Sciatic nerve (tissue), 1 donor: ENCODE measurements around a stretch of chr14.

GRCh38 chr14:94029304-94029746, 3.2 kb downstream of the OTUB2 start:
- PRO-cap: no peak

- PRO-cap: no peak
These were observed 20.1 kb downstream of the IFI27L2 start for GRCh38 chr14:94109185-94109784.

DNA sequence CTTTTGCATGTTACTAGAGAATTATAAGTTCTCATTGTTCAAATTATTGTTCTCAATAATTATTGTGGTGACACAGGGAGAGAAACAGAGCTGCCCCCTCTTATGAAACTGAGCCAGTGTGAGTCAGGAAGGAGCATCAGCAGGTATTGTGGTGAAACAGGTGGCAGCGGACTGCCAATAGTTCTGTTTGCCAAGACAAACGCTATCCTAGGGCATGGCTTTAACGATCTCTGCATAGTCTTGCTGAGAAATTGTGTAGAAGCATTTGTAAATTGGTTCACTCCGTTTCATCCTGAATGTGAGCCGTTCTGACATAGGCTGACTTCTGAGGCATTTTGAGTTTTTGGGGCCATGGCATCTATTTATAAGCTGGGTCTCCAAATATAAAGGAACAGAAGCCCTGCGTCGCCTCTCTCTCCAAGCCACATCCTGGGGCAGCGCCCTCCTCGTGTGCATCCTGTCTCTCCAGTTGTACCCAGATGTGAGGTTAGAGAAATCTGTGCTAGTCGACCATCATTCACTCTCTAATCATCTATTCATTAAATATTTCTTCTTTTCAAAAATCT, 15.8 kb upstream of the PPP4R4 start:
- PRO-cap: no peak

GRCh38 chr14:94165570-94165911, 8.6 kb upstream of the PPP4R4 start:
- PRO-cap: no peak

DNA sequence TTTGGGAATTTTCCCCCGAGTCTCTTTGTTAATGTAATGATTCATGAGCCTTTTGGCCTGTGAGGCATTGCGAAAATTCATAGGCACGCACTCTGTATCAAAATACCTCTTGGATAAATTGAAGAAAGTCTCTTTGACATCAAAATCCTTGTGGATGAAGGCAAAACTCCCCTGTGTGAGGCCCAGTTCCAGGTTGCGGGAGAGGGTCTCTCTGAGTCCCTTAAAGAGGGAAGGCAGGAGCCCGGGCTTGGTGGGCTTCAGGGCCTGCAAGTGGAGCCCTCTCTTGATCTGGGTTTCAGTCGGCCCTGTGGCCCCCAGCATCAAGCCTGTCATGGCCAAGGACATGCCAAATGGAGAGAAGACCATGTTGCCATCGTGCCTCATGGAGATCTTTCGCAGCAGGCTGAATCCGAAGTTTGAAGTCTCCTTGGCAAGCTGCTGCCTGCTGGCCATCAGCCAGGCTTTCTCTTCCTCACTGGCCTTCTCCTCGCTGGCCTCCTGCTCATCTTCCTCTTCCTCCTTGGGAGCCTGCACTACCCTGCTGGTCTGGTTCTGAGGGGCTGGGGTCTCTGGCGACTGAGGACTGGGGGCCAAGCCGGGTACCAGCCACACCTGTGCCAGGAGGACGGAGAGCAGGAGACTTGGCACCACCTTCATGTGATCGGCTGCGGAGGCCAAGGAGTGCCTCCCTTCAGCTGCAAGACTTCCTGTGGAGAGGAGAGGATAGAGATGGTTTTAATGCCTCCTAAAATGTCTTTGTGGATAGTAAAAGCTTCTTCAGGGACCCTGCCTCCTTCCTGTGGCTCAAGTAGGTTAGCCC, 2.9 kb downstream of the SERPINA10 start:
- PRO-cap: no peak

GRCh38 chr14:94294098-94294722, 1.1 kb upstream of the SERPINA10 start:
- PRO-cap: no peak

DNA sequence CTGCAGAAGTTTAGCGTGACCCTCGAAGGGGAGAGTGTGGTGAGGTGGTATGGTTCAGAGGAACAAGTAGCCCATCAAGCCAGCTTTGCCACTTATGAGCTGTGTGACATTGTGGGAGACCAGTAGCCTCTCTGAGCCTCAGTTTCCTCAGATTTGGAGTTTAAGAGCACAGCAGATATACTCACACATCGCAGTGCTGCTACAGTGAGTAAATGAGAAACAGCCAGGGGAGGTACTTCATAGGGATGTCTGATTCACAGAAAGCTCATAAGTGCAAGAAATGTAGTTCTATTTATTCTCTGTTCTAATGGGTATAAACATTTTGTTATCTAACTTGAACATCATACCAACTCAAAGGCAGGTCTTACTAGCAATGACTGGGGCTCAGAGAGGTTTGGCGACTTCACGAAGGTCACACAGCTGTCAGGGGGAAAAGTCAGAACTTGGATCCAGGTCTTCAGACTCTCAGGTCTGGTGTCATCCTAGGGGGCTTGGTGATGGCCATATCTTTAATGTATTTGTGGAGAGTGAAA, 11.9 kb downstream of the SERPINA1 start:
- PRO-cap: no peak

- PRO-cap: no peak
These were observed 11.0 kb downstream of the SERPINA1 start for GRCh38 chr14:94377008-94378109.

DNA sequence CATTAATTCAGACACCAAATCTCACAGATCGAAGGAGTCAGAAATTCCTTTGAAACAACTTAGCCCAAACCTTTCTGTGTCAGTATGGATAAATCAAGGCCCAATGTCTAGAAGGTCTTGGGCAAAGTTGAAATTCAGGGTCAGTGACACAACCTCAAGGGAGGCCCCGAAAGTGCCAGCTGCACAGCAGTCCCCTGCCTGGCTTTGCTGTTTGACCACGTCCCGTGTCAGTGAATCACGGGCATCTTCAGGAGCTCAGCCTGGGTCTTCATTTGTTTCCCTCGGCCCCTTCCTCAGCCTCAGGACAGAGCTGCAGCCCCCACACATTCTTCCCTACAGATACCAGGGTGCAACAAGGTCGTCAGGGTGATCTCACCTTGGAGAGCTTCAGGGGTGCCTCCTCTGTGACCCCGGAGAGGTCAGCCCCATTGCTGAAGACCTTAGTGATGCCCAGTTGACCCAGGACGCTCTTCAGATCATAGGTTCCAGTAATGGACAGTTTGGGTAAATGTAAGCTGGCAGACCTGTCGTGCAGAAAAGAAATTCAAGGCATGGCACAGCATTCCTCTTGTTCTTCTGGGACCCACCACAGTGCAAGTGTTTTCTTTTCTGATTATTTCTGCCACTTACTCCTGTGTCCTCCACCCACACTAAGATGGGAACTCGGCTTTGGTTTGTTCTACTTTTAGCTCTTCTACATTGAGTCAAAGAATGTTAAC, 9.2 kb downstream of the SERPINA1 start:
- PRO-cap: no peak

DNA sequence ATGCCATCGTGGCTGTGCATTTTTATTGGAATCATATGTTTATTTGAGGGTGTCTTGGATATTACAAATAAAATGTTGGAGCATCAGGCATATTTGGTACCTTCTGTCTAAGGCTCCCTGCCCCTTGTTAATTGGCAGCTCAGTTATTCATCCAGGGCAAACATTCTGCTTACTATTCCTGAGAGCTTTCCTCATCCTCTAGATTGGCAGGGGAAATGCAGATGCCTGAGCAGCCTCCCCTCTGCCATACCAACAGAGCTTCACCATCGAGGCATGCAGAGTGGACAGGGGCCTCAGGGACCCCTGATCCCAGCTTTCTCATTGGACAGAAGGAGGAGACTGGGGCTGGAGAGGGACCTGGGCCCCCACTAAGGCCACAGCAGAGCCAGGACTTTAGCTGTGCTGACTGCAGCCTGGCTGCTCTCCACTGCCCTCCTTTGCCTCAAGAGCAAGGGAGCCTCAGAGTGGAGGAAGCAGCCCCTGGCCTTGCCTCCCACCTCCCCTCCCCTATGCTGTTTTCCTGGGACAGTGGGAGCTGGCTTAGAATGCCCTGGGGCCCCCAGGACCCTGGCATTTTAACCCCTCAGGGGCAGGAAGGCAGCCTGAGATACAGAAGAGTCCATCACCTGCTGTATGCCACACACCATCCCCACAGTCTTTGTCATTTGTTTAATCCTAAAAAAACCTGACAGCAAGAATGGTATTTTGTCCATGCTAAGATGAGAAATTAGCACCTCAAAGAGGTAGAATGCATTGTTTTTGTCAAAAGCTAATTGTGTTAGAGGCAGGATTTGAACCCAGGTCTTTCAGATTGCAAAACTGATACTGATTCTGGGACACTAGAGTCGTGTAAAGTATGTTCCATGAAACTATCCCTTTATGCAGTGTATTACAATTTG, 6.8 kb downstream of the SERPINA1 start:
- PRO-cap: no peak

DNA sequence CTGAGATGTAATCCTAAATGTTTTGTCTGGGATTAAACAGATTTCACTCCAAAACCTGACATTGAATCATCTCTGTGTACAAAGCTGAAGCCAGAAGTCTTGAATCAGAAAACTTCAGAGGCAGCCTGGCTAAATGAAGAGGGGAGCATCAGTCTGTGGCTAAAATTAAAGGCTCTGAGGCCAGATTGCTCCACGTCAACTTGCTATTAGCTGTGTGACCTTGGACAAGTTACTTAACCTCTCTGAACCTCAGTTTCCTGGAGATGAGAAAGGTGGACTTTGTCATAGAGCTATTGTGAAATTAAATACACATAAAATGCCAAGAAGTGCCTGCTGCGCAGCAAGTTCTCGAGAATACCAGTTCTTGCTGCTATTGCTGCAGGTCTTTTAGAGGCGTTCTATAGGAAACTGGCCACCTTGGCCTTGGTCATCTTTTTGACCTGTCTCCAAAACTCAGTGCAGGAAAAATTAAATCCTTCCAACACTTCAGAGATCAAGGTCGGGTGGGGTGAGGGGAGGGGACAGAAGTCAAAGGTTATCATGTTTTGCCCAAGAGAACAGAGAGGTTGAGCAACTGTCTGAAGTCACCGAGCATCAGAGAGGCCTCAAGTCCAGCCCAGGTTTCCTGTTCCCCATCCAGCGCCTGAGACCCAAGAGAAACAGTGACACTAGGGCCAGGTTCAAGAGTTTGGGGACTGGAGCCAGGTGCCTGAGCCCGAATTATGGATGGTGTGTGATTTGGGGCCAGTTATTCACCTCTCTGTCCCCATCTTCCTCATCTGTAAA, 1.2 kb downstream of the SERPINA1 start:
- PRO-cap: bidirectional peak, plus-strand start at position 635 of the sequence, minus-strand start at position 455 of the sequence

GRCh38 chr14:94423440-94423720, 29.2 kb downstream of the SERPINA11 start:
- PRO-cap: no peak

GRCh38 chr14:94481665-94482297, 5.8 kb upstream of the SERPINA9 start:
- PRO-cap: no peak

DNA sequence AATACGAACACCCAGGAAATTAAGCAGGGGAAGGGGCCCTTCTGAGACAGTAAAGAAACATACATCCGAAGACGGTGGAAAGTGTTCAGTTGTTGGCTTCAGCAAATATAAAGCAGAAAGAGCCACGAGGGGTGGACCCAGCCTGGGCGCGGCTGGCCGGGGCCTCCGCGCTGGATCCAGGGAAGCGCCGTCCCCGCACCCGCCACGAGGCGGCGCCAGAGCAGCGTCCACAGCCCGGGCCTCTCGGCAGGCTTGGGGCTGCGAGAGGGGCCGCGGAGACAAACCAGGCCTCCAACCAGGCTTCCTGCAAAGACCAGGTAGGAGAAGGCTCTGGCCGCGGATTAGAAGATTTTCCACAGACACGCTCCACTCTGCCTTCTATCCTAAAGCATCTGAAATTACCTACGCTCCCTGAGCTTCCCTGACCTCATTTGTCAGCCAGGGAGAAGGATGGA, 77.3 kb downstream of the SERPINA3 start:
- PRO-cap: no peak

DNA sequence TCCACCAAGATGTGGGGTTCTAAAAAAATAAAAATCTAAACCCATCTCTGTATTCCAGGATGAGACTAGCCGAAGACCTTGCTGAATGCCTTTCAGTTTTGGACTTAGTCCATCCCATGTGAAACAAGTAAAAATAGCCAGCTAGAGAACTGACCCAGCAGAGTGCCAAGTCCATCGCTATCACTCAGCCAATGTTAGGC, 148.5 kb downstream of the DICER1 start:
- PRO-cap: no peak

DNA sequence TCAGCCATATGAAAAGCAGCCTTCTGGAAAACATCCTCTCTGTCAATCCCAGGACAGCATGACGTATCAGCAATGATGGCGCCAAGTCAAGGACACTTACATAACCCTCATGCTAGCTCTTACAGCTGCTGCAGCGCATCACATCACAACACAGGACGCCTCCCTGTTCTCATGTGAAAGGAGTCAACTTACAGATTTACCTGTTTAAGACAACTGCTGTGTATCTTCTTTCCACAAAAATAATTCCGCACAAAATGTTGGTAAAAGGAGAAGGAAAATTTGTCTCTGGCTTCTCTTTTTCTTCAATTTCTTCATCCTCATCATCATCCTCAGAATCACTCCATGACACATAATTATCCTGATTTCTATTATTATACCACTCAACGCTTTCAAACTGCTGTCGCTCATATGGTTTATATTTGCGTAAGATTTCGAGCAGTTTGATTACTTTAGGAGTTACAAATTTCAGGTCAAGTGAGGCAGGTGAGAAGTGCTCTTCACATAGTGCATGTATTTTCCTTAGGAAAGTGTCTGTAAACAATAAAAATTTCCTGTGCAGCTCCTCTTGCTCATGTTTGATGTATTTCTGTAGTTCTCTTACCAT, 33.2 kb downstream of the DICER1 start:
- PRO-cap: no peak

- PRO-cap: no peak
These were observed 1.1 kb downstream of the DICER1 start for GRCh38 chr14:95156274-95156591.

- PRO-cap: no peak
These were observed 53.4 kb upstream of the DICER1 start for GRCh38 chr14:95210600-95211166.

DNA sequence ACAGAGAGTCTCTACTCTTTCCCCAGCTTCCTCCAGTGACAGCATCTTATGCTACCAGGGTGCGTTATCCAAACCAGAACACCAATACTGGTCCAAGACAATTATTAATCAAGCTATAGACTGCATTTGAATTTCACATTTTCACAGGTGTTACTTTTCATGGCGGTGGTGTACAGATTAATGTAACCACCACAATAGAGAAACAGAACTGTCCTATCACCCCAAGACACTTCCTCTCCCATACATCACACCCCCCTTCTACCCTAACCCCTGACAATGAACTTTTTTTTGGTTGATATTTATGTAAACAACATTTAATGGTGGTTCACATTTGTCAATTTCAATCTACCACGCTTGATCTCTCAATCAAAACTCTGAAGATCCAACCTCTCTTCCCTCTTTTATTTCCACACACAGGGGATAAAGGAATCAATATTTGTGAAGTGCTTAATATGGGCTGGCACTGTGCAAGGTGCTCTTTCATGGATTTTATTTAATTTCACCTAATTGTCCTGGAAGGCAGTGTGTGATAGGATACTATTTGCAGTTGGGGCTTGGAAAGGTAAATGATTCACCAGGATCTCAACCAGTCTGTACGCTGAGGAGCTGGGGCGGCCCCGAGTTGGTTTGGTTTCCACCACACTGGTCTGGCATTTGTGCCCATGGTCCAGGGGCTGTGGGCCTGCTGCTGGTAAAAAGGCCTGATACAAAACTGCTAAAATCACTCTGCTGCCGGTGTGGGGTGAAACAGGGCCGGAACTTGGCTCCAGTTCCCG, 54.6 kb upstream of the DICER1 start:
- PRO-cap: no peak

- PRO-cap: no peak
These were observed 70.0 kb upstream of the DICER1 start for GRCh38 chr14:95227259-95227802.